HT1080 (cell line): ENCODE measurements around a stretch of chr9.

DNA sequence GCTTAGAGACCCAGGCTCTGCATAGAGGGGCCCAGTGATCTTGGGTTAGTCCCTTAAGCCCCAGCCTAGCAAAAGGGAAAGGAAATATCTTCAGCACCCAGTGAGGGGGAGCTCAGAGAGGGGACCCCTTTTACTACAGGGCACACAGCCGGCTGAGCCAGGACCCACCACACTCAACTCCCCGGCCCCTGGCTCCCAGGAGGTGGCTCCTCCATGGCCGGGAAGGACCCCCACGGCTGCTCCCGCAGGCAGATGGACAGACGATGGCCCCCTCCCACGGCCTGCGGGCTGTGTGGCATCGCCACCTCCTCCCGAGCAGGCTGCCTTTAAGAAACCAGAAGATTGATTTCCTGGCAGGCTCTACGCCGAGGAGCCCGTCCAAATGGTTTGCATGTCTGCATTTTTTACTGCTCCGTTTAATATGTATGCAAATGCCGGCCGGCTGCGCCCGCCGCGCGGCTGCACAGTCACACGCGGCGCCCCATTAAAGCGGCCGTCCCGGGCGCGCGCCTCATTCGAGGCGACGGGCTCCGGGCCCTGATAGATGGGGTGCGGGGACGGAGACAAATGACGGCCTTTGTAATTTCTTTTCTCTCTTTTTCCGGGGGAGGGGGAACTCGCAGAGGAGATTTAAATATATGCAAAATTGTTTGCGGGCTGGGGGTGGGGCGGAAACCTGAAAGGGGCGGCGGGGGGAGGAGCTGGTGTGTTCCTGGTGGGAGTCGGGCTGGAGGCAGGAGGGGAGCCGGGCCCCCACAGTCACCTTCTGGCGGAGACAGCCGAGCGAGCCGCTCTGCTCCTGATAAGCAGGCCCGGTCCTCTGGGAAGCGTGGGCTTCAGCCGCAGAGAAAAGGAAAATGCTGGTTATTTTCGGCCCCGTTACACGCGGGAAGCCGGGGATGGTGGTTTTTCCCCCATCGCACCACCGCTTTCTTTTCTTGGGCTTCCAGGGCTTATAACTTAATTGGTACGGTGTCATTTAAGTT, 158.6 kb upstream of the IER5L start:
RAMPAGE:
- cytosol, long total RNA: no peak
- long total RNA: no peak
- nucleus, long total RNA: no peak

DNA sequence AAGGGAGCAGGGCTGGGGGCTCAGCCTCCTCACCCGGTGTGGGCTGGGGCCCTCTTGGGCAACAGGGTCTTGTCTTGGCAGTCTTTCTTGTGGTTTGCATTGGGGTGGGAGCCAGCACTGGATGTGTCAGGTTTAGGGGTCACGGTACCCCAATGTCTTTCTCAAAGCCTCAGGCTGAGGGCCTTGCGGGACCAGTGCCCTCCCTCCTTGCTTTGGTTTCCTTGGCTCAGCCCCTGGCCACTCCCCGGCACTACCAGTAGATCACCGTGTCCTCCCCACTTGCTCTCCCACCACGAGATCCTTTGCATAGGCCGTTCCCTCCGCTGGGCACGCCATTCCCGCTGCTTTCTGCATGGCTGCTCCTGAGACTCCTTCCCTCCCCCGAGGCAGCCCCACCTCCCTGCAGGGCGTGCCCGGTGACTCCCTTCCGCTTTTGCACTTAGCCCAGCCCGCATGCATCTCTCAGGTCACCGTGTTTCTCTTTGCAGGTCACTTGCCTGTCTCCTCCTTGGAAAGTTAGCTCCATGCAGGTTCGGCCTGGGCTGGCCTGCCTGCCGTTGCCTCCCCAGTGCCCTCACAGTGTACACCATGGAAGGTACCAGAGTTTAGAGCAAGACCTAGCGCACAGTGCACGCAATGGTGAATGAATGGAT, 214.6 kb downstream of the C9orf50 start:
RAMPAGE:
- cytosol, long total RNA: no peak
- long total RNA: no peak
- nucleus, long total RNA: no peak

RAMPAGE:
- cytosol, long total RNA: no peak
- long total RNA: no peak
- nucleus, long total RNA: no peak
Observed at GRCh38 chr9:129408692-129409444, 212.0 kb downstream of the C9orf50 start.

DNA sequence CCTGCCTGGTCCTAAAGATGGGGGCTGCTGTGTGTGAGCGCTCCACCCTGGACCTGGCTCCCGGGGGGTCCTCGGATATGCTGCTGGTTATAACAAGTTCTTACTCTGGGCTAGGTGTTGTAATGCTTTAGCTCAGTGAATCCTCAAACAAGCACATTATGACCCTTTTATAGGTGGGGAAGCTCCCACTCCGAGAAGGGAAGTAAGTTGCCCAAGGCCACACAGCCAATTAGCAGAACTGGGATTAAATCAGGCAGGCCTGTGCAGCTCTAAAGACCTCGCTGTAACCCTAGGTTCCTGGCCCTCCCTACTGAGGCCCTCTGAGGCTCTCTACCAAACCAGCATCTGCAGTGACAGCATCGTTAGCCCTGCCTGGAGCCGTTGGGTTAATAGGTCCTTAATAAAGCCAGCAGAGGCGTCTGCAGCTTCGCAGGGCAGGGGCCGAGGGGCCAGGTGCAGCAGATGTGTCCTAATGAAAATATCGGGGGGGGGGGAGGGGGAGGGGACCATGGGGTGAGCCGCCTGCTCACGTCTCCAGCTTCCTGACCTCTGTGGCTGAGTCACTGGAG, 204.1 kb downstream of the C9orf50 start:
RAMPAGE:
- cytosol, long total RNA: no peak
- long total RNA: no peak
- nucleus, long total RNA: no peak

GRCh38 chr9:129432305-129432682, 188.6 kb downstream of the C9orf50 start:
RAMPAGE:
- cytosol, long total RNA: no peak
- long total RNA: no peak
- nucleus, long total RNA: no peak

DNA sequence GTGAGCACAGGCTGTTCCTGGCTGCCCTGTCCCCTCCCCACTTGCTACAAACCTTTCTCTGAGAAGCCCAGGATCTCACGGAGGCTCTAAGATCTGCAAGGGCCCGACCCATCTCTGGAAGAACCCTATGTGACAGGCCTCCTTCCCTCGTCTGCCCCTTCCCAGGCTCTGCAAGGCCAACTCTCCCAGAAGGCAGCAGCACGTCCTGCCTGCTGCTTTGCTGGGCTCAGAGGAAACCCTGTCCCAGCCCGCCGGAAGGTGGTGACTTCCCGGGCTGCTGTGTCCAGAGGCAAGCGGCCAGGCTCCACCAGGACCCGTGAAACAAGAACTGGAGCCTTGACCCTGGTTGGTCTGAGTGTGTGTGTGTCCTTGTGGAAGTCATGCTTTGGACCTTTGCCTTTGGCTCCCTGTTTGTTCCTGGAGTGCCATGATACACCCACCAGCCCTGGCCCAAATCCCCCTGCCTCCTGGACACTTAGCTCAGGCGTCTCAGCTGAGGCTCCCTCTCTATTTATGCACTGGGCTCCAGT, 72.4 kb downstream of the C9orf50 start:
RAMPAGE:
- cytosol, long total RNA: no peak
- long total RNA: no peak
- nucleus, long total RNA: no peak

RAMPAGE:
- cytosol, long total RNA: no peak
- long total RNA: no peak
- nucleus, long total RNA: no peak
Observed at GRCh38 chr9:129571211-129571951, 49.5 kb downstream of the C9orf50 start.

DNA sequence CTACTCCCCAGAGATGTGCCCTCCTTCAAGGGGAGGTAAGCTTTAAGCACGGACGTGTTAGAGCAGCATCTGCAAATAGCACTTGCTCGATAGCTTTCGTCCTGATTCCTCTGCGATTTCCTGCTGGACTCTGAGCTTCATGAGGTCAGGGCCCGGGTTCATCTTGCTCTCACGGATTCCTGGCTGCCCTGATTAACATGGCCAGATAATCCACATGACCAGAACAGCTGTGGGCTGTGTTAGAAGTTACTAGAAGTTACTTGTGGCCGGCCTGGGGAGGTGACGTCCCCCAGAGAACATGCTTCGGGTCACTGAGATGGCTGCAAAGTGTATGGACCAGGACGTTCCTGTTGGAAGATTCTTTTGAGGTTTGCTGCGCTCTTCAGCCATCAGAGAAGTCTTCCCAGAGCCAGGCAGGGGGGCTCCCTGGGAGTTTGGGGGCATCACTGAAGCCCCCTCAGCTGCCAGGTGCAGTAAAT, 14.4 kb downstream of the C9orf50 start:
RAMPAGE:
- cytosol, long total RNA: no peak
- long total RNA: no peak
- nucleus, long total RNA: no peak

DNA sequence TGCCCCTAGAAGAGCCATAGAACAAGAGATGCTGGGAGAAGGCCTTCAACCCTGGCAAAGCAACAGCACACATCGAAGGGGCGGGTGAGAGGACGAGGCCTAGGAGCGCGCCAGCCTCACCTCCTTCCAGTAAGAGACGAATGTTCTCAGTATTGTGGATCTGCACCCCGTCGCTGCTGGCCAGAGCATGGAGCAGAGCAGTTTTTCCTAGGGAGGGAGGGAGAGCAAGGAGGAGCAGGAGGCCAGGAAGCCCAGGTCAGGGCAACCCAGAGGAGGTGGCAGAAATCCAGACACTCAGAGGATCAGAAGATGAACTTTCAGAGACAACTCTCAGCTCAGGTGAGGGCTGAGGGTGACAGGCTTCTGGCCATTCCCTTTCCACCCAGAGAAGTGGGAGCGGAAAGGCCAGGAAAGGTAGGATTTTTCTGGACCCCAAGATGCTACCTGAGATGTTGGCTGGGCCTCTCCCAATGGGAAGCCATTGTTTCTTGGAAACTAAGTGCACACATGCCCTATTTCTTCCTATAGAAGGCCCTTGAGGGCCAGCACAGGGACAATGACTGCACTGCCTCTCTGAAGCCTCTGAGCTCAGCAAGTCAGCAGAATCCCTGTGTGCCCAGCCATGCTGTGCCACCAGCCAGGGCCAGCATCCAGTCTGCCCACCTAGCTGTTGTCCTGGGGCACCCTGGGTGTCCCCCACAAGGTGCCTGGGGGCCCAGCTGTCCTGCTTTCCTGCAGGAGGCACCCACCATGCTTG, 3.3 kb downstream of the ASB6 start:
RAMPAGE:
- cytosol, long total RNA: no peak
- long total RNA: no peak
- nucleus, long total RNA: no peak

RAMPAGE:
- cytosol, long total RNA: no peak
- long total RNA: no peak
- nucleus, long total RNA: no peak
Observed at GRCh38 chr9:129696941-129697621, 31.6 kb downstream of the PRRX2 start.

DNA sequence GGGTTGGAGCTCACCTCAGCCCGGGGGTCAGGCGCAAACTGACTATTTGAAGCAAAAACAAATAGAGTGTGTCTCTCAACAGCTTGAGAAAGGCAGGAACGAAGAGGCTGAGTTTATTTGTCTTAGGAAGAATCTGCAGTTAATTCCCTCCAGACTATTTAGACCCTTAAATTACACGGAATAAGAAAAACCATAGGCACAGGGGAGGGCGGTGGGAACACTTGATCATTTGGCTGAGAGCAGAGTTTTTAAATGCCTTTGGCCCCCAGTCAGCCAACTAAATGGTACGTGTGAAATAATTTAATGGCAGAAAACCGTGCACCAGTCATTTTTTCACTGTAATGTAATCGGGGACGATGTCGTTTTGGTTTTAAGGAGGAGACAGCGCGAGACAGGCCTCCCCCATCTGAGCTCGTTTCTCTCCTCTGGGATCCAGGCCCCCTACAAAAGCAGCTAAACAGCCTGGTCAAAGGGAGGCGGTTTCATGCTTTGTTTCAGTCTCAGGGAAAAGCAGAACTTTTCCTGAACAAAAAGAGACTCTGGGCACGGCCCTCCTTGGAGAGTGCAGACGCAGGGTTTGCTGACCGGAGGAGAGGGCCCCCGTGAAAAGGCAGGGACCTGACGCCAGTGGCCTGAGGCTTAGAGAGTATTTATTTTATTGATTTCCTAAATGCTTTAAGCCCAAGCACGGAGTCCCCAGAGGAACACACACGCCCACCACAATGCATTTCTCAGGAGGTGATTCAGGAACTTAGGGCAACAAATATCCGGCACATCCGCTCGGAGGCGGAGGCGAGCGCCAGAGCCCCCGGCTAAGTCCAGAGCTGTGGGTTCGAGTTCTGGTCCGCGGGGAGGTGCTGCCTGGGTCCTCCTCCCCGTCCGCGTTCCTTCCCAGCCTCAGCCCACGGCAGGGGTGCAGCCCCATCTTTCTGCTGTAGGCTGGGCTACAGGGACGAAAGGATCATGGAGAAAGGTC, 40.3 kb downstream of the PTGES start:
RAMPAGE:
- cytosol, long total RNA: no peak
- long total RNA: no peak
- nucleus, long total RNA: no peak

GRCh38 chr9:129805672-129806464, 2.9 kb downstream of the TOR1B start:
RAMPAGE:
- cytosol, long total RNA: no peak
- long total RNA: no peak
- nucleus, long total RNA: no peak

RAMPAGE:
- cytosol, long total RNA: no peak
- long total RNA: no peak
- nucleus, long total RNA: no peak
Observed at GRCh38 chr9:129834362-129834824, 682 bp downstream of the C9orf78 start.

DNA sequence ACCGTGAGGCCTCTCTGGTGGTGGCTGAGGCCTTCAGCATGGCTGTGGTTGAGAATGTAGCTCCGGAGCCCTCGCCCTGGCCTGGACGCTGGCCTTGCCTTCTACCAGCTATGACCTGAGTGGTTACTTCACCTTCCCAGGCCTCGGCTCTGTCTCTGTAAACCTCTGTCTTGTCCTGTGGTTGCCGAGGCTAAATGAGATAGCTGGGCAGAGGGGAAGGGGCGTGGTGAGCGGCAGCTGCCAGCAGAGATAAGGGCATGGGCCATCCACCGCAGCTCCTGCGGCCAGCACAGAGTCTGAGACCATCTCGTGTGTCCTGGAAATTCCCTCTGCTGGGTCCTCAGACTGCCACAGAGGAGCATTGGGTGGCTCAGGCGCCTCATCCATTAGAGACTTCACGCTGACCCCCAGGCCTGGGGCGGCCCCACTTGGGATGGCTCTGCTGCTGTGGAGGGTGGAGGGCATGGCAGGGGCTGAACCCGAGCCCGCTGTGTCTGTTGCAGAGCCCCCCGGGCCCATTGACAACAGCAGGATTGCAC, 43.9 kb downstream of the USP20 start:
RAMPAGE:
- cytosol, long total RNA: no peak
- long total RNA: no peak
- nucleus, long total RNA: no peak

DNA sequence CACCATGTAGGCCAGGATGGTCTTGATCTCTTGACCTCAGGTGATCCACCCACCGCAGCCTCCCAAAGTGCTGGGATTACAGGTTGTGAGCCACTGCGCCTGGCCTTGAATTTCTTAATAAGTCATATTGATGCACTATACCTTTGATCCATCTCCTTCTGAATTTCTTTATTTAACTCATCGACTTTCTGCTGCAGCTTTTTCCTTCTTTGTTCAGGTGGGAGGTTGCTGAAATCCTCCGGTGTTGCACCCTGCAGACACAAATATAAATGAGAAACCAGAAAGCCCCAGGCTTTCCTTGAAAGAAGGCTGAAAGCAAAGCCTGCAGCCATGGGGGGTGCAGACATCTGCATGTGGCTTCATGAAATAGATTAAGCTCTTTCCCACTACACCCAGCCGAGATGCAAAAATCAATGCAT, 73.5 kb downstream of the USP20 start:
RAMPAGE:
- cytosol, long total RNA: no peak
- long total RNA: no peak
- nucleus, long total RNA: no peak

DNA sequence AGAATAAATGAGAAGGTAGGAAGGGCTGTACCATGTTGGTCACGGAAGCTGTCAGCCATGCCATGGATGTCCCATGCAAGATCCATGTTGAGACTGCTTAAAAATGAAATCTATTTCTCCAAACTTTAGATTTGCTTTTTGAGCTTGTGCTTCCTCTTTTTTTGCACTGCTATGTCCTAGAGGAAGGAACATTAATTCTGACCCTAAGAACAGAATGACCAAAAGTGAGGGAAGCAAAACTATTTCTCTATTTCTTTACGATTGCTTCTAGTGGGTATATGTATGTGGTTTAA, 84.5 kb downstream of the USP20 start:
RAMPAGE:
- cytosol, long total RNA: no peak
- long total RNA: no peak
- nucleus, long total RNA: no peak

DNA sequence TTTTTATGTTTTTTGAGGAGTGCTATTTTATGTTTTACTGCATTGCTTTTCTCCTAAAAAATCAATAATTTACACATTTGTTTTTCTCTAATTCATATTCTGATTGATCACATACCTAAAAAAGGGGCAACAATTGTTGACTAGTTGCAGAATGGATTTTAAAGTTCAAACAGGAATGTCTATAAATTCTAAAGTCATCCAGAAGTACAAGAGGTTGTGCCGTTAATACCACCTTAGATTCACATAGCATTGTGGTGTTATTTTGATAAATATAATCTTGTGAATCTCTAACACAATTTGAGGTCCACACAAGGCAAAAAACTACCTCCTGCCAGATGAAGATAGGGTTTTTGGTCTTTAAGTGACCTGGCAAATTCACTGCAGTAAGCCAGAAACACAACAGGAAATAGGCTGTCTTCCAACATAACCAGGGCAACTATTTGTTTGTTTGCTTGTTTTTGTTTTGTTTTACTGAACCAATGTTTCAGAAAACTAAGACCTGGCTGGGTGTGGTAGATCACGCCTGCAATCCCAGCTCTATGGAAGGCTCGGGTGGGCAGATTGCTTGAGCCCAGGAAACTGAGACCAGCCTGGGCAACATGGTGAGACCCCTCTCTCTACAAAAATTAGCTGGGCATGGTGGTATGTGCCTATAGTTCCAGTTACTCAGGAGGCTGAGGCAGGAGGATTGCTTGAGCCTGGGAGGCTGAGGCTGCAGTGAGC, 95.4 kb downstream of the USP20 start:
RAMPAGE:
- cytosol, long total RNA: no peak
- long total RNA: no peak
- nucleus, long total RNA: no peak

DNA sequence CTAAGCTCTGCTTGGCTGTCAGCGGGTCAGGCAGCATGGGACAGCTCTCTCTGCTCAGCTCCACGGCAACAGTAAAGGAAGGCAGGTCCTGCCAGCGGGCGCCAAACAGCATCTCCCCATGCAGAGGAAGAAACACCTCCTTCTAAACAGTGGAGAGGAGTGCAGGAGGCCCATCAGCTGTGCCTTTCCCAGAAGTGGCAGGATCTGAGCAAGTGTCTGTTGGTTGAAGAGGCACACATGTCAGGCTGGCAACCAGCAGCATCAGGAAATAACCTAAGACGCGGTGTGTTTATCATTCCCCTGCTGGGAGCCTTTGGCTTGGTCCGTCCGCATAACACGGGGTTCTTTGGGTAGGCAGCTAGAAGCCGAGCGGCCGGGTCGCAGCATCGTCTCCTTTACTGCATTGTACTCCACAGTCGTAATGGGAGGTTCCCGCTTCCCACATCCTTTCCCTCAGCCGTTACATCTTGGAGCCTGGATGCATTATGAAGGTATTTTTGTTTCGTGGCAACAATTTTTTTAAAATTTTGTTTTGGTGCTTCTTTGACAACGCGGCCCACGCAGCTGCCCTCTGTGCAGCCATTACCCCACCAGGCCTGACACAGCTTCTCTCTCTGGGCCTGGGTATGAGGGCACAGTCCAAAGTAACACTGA, 42.6 kb upstream of the NCS1 start:
RAMPAGE:
- cytosol, long total RNA: no peak
- long total RNA: no peak
- nucleus, long total RNA: no peak

GRCh38 chr9:130133167-130133584, 39.0 kb upstream of the NCS1 start:
RAMPAGE:
- cytosol, long total RNA: no peak
- long total RNA: no peak
- nucleus, long total RNA: no peak

DNA sequence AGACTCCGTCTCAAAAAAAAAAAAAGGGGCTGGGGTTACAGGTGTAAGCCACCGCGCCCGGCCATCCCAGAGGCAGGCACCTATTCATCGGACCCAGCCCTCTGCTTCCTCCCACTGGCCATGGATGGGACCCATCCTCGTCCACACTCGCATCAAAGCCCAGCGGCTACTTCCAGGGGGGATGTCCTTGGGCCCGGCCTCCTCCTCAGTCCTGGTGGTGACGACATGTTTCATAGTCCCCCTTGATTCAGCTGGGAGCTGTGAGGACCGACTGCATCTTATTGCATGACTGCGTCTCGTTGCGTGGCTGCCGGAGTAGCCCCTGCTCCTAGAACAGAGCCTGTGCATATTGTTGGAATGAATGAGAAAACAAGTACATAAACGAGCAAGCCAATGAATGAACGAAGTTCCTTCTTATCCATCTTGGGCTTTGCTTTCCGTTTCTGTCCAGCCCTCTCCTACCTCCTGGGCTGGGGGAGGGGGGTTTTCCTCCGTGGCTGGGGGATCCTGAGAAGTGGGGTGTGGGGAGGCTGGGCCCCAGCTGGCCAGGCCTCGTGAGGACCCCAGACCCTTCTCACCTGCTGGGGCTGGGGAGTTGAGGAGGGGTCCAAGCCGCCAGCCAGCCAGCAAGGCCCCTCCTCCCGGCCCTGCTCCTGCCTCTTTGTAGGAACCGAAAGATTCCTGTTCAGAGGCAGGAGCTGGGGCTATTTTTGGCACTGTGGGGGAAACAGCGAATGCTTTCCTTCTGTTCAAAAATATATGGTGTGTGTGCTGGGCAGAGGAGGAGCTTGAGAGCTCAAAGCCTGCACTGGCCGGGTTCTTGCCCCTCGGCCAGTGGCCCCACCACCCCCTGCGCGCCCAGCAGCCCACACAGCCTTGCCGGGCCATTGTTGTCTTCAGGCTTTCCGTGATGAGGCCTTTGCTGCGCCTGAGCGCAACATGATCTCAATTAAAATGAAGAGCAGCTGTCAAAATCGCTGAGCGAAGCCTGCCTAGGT, 13.1 kb downstream of the NCS1 start:
RAMPAGE:
- cytosol, long total RNA: no peak
- long total RNA: no peak
- nucleus, long total RNA: no peak